Fibroblast of the aortic adventitia (primary cell): ENCODE measurements around a stretch of chr6.

DNA sequence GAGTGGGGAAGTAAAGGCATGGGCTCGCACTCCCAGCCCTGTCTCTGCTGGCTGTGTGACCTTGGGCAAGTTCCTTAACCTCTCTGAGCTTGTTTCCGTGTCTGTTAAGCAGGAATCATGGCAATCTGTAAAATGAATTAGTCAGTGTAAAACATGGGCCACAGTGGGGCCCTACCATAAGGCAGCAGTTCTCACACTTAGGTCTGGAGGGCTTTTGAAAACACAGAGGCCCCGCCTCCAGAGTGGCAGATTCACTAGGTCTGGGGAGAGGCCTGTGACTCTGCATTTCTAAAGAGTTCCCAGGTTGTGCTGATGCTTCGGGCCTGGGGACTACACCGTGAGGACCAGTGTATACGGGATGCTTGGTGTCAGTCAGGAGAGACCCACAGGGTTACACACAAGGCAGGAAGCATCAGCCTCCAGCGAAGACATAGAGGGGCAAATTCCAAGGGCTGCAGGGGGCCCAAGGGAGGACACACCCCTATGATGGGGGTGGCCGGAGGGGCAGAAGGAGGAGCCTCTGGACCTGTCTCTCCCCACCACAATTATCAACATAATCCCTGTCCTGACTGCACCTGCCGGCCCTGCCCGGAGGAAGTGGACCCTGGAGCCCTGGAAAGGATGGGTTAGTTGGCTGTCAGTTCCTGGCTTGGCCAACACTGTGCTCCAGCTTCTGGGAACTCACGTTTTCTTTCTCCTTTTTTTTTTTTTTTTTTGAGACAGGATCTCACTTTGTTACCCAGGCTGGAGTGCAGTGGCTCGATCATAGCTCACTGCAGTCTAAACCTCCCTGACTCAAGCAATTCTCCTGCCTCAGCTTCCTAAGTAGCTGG is 46.7 kb downstream of the FGD2 start:
- CAGE, long polyA plus RNA, result no peak

DNA sequence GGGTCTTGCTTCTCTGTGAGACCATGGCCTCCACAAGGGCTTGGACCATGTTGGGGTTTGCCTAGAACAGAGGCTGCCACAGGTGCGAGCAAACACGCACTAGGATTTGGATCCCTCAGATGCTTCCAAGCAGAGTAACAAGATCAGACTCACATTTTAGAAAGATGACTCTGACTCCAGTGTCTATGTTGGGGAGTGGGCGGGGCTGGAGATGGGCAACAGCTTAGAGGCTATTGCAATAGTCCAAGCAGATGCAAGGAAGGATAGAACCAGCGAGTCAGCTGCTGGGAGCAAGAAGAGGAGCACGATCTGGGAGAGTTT is 52.5 kb downstream of the FGD2 start:
- CAGE, long polyA plus RNA, result no peak

DNA sequence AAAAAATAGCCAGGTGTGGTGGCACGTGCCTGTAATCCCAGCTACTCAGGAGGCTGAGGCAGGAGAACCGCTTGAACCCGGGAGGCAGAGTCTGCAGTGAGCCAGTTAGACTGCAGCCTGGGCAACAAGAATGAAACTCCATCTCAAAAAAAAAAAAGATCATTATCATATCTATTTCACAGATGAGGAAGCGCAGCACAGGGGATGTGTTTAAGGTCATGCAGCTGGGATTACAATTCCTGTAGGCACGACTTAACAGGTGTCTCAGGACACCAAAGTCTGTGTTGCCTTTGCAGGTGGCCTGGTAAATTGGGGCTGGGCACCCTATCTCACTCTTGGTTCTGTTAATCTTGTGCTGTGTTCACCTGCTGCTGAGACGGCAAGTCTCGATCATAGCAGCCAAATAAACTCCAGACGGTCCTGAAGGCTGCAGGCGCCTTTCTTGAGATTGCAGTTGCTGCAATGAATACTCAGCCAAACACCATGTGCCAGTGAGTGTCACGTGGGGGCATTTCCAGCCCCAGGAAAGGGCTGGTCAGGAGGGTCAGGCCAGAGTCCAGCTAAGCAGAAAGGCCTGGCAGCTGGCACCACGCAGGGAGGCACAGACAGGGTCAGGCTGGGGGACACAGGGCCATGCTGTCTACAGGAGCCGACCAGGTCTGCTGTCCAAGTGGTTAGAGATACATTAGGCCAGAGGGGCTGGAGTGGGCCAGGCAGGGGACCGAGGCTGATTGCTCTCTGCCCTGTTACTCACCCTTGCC is 55.8 kb downstream of the FGD2 start:
- CAGE, long polyA plus RNA, result no peak

DNA sequence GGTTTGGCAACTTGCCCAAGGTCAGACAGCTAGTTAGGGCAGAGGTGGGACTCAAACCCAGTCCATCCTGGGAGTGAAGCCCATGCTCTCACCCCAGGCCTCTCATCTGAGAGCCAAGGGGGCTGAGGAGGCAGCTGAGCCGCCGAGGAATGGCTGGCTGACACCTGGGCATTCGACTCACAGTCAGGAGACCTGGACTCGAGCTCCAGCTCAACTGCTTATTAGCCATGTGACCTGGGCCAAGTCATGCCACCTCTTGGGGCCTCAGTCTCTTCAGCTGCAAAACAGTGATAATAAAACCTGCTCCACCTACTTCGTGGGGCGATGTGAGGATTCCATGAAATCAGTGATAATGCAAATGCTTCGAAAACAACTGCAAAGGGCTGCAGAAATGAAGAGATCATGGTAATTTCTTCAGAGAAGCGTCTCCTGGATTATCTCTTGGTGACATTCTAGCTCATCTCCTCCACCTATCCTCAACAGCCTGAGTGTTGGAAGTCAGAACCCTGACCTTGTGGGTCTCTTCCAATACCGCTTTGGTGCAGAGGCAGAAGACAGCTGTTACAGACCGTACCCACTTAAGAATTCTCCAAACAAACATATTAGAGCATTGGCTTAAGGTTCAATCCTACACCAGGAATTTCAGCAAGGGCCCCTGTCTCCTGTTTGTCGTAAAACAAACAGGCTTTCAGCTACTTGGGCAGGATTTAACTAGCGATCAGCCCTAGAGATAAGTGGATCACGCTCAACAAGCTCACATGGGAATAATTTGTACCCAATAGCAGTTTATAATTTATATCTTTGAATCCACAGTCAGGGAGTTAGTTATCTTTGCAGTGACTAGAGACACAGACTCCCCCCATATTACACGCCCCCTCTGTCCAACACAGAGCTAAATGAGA is 60.0 kb upstream of the PIM1 start:
- CAGE, long polyA plus RNA, result no peak

- CAGE, long polyA plus RNA, result no peak
Measured at GRCh38 chr6:37126562-37126859, 43.4 kb upstream of the PIM1 start.

GRCh38 chr6:37209442-37210061 is 39.6 kb downstream of the PIM1 start:
- CAGE, long polyA plus RNA, result no peak

- CAGE, long polyA plus RNA, result no peak
Measured at GRCh38 chr6:37369877-37370315, 16.1 kb downstream of the RNF8 start.

- CAGE, long polyA plus RNA, result no peak
Measured at GRCh38 chr6:37559947-37560387, 60.3 kb upstream of the CCDC167 start.

DNA sequence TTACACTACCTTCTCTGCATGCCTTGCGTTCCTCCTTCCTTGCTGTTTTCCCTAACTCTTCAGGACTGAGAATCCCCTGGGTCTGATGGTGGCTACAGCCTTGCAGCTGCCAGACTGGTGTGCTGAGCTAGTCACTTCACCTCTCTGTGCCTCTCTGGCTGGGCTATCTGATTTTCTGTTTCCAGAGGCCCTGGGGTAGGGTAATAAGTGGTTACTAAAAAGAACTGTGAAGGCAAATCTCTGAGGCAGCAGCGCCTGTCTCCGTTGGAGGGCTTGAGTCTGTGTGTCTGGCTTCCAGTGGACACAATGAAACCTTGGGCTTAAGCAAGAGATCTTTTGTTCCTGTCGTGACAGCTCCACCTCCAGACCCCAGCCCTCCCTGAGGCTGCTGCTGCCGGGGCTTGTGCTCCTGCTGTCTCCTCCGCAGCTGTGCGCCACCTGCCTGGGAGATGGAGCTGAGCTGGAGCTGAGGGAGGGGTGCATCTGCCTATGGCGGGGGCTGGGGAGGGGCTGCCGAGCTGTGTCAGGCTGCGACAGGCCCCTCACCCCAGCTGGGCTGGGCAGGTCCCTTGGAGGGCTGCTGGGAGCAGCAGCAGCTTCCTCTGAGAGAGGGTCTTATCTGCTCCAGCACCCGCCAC is 65.8 kb upstream of the CCDC167 start:
- CAGE, long polyA plus RNA, result no peak

GRCh38 chr6:37698677-37698926 is 919 bp upstream of the MDGA1 start:
- CAGE, long polyA plus RNA, result no peak

DNA sequence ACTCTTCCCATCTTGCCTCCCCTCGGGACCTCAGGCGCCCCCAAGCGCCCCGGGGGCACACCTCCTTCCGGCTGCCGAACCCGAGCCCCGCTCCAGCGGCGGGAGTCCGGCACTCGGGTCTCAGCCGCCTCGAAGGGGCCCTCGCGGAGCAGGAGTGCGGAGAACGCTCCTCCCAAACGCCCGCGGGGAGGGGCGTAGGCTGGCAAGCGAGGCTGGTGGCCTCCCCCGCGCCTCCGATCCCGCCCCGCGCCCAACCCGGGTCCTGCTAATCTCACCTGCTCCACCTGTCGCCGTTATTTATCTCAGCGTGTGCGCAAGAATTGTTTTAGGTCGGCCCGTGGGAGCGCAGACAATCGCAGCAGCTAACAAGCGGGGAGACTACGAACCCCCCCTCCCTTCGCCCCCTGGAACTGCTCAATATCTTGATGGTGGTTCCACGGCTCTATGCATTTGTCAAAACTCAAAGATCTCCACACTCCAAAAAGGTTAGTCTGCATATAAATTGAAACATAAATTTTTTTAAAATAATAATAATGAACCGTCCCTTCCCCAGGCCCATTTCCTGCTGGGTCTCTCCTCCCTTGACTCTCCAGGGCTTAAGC is 1.3 kb upstream of the MDGA1 start:
- CAGE, long polyA plus RNA, result no peak

DNA sequence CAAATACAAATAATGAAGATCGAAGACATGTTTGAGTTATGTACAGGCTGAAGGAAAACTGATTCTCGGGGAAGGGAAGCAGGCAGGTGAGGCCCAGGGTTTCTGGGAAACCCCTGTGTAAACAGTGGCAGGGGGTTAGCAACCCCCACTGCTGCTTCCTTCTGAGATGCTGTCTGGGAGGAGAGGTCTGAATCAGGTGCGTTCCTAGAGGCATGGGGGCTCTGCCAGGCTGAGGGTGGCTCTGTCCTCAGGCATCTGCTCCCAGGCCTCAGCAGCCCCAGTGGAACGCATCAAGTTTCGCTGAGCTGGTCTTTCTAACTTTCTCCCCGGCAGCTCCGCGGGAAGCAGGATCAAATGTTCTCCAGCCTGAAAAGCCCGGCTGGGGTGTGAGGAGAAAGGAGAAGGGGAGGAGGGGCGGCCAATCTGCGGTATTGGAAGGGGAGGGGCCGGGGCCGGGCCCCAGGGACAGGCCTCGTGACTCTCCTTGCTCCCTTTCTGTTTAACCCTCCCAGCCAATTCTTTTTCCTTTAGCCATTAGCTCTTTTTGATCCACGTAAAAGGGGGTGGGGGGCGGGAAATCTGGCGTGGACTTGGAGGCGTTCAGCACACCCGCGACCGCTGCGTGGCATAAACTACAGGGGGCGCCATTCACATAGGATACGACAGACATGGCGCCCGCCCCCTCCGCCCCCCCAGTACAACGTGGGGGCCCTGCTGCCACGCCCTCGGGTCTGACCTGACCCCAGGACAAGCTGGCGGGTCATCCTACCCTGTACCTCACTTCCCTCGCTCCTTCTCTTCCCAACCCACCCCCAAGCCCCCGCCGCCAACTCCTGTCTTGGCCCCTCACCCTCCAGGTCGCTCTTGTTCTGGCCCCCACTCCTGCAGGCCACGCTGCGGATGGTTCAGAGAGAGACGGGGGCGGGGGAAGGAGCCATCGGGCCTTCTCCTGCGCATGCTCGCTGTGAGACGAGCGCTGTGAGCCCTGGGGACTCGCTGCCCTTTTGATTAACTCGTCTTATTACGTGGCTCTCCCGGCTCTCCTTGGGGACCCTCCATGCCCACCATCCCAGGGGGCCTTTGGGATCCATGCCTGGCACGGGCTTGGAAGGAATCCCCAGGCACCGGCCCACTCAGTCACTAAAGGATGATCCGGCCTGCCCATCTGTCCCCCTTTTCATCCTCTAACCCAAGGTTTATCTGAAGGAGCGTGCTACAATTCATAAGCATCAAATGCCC is 7.7 kb upstream of the MDGA1 start:
- CAGE, long polyA plus RNA, result no peak

GRCh38 chr6:37955944-37956710 is 136.6 kb downstream of the ZFAND3 start:
- CAGE, long polyA plus RNA, result no peak

- CAGE, long polyA plus RNA, result no peak
Measured at GRCh38 chr6:38052616-38053276, 233.2 kb downstream of the ZFAND3 start.

DNA sequence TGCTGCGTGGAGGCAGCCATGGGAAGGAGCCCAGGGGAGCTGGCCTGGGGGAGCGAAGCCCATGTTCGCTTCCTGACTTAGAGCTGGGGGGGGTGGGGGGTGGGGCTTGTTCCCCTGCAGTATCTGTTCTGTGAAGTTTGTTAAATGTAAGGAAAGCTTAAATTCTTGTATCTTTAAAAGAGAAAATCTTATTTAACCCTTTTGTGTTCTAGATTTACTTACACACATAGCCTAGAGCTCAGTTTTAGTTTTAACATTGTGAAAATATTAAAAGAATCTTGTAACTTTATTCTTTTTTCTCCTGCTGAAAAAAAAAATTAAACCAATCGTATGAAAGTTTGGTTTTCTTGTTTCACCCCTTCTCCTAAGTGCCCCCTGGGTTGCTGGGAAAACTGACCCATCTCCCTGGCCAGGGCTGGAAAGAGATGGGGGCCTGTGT is 334.8 kb downstream of the ZFAND3 start:
- CAGE, long polyA plus RNA, result no peak

DNA sequence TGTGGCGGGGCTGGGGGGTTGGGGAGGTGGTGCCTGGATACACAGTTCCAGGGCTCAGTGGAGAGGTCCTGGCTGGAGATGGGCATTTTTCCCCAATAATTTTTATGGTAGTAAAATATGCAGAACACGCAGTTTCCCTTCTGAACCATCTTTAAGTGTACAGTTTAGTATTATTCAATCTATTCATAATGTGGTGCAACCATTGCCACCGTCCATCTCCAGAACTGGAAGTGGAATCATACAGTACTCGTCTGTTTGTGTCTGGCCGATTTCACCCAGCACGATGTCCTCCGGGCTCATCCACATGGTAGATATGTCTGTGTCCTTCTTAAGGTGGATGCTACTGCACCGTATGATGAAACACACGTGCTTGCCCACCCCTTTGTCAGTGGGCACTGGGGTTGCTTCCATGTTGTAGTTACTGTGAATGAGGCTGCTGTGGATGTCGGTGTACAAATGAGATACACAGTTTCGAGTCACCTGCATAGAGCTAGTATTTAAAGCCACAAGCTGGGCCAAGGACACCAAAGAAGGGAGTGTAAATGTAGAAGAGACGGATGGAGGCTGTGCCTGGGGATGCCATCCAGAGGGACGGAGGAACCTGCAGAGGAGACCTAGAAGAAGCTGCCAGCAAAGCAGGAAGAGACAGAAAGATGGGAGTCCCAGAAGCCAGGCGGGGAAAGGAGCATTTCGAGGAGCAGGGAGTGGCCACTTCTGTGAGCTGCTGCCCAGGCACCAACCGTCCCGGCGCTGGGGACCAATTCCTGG is 339.1 kb downstream of the ZFAND3 start:
- CAGE, long polyA plus RNA, result no peak

- CAGE, long polyA plus RNA, result no peak
Measured at GRCh38 chr6:38508327-38509208, 131.2 kb downstream of the BTBD9 start.

DNA sequence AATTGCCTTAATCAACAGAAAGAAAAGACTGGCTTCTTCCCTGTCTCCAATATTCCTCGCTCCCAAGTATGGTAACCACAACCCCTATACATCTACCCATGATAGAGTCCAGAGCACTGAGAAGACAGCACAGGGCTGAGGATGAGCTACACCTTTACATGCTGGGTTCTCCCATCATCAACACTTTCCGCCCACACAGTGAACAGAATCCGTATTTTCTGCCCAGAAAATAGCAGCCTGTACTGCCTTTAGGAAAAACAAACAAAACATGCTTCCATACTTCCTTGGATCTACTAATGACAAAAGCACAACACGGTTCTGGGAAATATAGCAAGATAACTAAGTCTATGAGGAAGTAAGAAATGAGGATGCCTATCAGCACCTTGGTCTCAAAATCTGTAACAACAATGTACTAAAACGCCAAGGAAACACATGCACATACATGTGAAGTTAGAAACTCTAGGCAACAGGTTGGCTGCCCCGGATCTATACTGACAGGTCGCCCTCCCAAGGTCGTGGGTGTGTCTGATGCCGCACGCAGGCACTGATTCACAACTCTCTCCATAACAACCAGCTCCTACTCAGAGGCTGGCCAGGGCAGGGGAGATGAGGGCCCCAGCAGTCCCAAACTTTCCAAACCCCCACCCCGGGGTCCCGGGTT is 816 bp downstream of the BTBD9 start:
- CAGE, long polyA plus RNA, result no peak

DNA sequence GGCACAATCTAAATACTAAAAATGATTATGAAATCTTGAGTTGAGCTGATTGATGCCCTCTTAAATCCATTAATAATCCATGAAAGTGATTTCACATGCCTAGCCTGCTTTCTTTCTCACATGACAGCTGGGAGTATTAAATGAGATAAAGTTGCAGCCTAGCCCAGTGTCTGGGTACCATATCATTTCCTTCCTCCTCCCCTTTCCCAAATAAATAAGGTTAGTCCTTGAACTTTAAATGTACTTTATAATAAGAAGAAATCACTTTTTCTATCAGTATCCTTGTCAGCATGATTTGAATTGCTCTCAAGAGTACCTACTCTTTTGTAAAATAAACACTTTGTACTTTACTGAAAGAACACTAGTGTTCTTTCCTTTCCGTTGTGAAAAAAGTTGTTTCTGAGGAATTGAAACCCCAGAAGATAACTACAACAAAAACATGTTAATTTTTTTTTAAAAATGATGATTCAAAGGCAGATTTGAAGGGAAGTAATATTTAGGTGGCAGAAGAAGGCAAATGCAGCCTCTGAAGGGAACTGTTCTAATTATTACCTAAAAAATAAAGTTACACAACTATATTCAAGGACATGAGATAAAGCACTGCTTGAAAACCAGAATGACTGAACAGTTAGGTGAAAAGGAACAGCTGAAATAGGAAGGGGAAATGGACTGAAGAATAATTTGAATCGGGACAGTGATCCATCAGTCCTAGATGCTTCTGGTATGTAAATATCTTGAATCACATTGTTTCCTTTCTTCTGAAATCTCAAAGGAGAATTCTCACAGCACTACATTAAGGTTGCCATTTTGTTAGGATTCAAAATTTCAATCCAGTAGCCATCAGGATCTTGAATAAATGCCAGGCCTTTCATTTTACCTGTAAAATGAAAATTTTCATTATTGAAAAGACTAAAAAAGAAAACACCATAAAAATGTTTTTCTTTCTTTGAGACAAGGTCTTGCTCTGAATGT is 26.2 kb downstream of the GLO1 start:
- CAGE, long polyA plus RNA, result no peak

- CAGE, long polyA plus RNA, result no peak
Measured at GRCh38 chr6:38791717-38792133, 76.6 kb downstream of the DNAH8 start.